Subcutaneous adipose tissue (tissue), 3 donors: ENCODE data around the gene DOC2B.

DNA sequence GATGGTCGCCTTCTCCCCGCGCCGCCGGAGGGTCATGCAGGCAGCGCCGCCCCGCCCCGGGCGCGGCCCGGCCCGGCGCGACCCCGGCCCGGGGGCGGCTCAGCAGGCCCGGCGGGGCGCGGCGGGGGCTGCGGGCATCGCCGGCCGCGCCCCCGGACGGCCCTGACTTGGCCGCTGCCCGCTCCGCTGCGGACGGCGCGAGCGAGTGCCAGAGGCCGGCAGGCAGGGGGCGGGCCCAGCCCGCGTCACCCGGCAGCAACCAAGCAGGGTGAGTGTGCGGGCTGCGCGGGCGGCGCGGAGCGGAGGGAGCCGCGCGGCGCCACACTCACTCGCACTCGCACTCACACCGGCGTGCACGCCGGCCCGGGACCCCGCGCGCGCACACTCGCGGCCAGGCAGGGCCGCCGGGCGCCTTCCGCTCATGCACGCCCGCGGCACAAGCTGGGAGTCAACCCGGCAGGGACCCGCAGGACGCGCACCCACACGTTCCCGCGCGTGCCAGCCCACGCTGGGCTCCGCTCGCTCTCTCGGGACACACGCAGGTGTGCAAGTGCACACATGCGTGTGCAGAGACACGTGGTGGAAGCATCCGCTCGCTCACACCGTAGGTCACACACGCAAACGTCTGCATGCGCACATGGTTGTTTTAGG is at the start of gene DOC2B:
DOC2B (minus strand) TSS at position 207 of the 651 bp plus-strand sequence.
- PRO-cap, result bidirectional peak, plus-strand start at position 288 of the sequence, minus-strand start at position 188 of the sequence; unidirectional peak, minus-strand start at position 343 of the sequence
- RAMPAGE, long total RNA, 3 experiments, result no peak in any of the 3 experiments

DNA sequence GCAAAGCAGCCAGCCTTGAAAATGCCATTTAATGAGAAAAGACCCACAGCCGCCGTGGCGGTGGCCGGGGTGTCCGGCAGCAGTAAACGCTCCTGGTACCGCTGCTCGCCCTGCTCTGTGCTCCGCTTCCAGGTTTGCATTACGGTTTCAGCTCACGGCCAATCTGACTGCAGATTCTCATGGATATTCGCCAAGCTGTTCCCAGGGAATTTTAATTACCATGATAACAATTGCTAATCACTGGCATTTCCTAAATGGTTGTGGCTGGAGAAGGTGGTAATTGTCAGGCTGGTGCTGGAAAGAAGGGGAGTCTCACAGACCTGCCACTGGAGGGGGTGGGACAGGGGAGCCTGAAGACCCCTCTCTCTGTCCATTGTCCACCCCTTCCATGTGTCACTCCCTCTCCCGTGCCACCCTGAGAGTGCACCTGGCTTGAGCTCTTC is 78.2 kb upstream of the DOC2B start:
- PRO-cap, result bidirectional peak, plus-strand start at position 243 of the sequence, minus-strand start at position 136 of the sequence
- RAMPAGE, long total RNA, 3 experiments, result start-site peak on the minus strand in 1 of 3 experiments, centred at position 121 of the sequence, 5 reads per replicate

GRCh38 chr17:338701-339535 is 13.7 kb downstream of the RPH3AL start:
- PRO-cap, result no peak
- RAMPAGE, long total RNA, 3 experiments, result no peak in any of the 3 experiments

DNA sequence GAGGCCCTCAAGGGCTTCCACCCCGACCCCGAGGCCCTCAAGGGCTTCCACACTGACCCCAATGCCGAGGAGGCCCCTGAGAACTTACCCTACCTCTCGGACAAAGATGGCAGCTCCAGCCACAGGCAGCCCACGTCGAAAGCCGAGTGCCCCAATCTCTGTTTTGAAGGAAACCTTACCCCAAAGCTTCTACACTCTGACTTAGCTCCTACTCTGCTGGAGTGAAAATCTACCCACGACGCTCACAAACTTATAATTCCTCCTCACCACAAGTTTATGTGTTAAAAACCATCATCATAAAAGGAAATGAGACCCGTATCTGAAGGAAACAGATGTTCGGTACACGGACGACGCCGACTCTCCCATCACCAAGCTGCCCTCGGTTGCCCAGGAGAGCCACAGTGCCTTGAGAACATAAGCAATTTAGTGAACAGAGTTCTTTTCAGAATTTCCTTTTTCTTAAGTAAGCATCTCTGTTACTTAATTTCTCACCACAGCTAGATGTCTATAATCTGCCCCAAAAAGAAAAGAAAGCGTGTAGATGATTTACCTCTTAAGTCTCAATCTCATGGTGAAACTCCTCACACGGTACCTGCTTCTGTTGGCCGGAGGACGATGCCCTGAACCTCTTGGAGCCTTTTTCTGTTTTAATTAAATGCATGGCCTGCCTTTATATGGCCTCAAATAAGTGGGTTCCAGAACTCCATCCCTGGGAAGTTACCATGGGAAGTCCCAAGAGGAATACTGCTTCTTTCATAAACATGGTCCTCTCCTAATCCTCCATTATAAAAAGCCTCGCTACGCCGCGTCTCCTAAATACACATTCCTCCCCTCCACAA is 4.0 kb downstream of the C17orf97 start:
- PRO-cap, result no peak
- RAMPAGE, long total RNA, 3 experiments, result no peak in any of the 3 experiments

DNA sequence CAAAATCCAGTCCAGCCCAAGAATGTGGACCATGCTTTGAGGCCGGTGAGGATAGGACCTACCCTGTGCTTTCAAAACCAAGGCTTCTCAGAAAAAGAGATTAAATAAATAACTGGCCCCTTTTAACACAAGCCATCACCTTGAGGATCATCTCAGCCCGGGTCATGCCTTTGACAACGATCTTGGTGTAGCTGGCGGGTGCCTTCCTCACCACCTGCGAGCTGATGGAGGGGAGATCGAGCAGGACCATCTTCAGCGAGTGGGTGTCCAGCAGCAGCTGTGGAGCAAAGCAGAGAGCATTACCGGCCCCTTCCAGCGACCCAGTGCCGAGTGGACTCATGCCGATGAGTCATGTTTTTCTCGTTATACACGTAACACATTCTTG is 111.3 kb downstream of the C17orf97 start:
- PRO-cap, result no peak
- RAMPAGE, long total RNA, 3 experiments, result no peak in any of the 3 experiments

- PRO-cap, result no peak
- RAMPAGE, long total RNA, 3 experiments, result no peak in any of the 3 experiments
Measured at GRCh38 chr17:522895-523314, 112.8 kb downstream of the C17orf97 start.

DNA sequence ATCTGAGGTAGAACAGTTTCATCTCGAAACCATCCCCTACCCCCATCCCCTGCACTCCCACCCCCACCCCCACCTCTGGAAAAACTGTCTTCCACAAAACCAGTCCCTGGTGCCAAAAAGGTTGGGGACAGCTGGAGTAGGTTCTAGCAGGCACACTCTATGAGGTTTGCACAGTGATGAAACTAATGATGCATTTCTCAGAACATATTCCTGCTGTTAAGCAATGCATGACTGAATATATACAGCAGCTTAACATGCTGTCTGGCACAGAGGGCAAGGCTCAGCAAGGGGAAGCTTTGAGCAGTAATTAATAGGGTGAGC is 107.9 kb downstream of the VPS53 start:
- PRO-cap, result unidirectional peak, plus-strand start at position 267 of the sequence
- RAMPAGE, long total RNA, 3 experiments, result no peak in any of the 3 experiments

DNA sequence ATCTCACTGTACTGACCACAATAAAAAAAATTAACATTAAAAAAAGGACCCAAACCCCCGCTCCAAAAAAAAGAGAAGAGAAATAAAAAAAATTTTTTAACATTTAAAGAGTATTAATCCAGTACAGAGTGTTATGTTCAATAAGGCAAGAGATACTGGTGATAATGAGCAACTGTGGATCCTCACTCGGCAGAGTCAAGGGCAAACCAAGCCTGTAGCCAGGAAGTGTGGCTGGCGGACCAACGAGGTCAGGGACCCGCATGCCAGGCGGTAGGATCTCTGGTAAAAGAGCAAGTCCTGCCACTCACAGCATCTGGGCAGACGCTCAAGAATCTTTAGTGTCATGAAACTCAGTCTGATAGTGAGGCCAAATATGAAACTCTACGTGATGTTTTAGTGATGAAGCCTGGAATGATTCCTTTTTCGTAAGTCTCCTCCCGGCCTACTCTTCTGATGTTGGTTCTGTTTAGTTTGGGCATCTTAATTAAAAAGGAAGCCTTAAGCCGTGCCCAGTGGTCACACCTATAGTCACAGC is 8.3 kb upstream of the GEMIN4 start:
- PRO-cap, result no peak
- RAMPAGE, long total RNA, 3 experiments, result no peak in any of the 3 experiments

- PRO-cap, result bidirectional peak, plus-strand start at chr17:795350, minus-strand start at chr17:795210
- RAMPAGE, long total RNA, 3 experiments, result no peak in any of the 3 experiments
Measured at GRCh38 chr17:794652-795608, 12.8 kb downstream of the MRM3 start.

GRCh38 chr17:846725-847971 is 65.0 kb downstream of the MRM3 start:
- PRO-cap, result bidirectional peak, plus-strand start at chr17:847505, minus-strand start at chr17:847208
- RAMPAGE, long total RNA, 3 experiments, result no peak in any of the 3 experiments

GRCh38 chr17:879473-880073 is 97.4 kb downstream of the MRM3 start:
- PRO-cap, result no peak
- RAMPAGE, long total RNA, 3 experiments, result no peak in any of the 3 experiments

GRCh38 chr17:901278-901866 is 78.2 kb downstream of the NXN start:
- PRO-cap, result bidirectional peak, plus-strand start at chr17:901534, minus-strand start at chr17:901462
- RAMPAGE, long total RNA, 3 experiments, result no peak in any of the 3 experiments

GRCh38 chr17:949513-950394 is 29.8 kb downstream of the NXN start:
- PRO-cap, result no peak
- RAMPAGE, long total RNA, 3 experiments, result no peak in any of the 3 experiments

DNA sequence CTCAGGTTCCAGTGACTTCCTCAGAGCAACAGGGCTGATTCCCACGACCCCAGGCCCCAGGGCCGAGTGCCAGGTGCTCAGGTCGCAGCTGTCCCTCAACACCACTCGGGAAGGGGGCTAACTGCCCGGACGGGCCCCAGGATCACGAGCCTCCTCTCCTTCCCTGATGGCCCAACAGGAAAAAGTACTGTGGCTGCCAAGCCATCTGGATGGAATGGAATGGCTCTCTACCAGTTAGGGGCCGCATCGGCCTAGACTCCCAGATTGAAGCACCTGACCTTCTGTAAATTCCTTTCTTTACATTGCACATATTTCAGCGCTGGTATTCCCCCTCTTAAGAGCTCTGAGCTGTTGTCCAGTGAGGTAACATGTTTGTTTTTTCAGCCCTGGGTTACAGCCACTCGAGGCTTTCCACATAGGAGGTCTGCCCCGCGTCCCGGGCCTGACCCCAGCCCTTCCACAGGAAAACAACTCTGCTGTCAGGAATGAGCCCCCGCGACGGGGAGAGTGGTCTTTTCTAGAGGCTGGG is 24.9 kb downstream of the NXN start:
- PRO-cap, result no peak
- RAMPAGE, long total RNA, 3 experiments, result no peak in any of the 3 experiments

- PRO-cap, result no peak
- RAMPAGE, long total RNA, 3 experiments, result no peak in any of the 3 experiments
Measured at GRCh38 chr17:1001184-1001622, 4.3 kb downstream of the TIMM22 start.

DNA sequence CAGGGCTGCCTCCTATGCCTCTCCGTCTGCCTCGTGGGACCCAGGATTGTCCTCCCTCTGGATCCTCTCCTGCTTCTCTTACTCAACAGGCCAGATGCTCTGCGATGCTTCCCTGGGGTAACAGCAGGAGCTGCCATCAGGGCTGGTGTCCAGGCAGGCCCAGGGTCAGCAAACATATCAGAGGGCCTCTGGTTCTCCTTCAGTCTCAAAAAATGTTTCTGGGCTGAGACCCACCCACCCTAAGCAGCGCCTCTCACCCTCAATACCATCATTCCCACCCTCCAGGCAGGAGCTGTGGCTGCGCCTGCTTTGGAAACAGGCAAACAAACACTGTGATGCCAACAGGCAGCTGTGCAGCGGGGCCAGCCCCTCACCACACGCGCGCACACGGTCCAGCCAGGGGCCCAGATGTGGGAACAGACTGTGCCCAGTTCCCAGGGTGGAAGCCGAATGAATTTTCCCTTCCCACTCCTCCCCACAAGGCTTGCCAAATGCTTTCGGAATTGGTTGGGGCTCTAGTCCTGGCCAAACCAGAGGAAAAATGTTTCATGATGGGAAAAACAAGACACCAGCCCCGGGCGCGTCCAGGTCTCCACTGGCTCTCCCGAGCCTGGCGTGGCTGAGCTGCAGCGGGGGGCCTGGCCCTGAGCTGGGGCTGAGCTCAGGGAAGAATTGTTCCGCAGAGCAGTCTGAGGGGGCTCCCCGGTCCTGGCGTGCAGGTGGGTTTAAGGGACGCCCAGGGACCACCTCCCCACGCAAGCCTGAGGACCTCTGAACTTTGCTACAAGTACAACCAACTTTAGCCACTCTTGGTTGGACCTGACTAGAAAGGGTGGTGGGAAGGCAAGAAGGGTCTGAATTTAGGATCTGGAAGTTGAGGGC is 11.4 kb downstream of the TIMM22 start:
- PRO-cap, result bidirectional peak, plus-strand start at position 544 of the sequence, minus-strand start at position 296 of the sequence
- RAMPAGE, long total RNA, 3 experiments, result no peak in any of the 3 experiments

GRCh38 chr17:1019095-1019989 is 22.4 kb downstream of the TIMM22 start:
- PRO-cap, result no peak
- RAMPAGE, long total RNA, 3 experiments, result no peak in any of the 3 experiments

DNA sequence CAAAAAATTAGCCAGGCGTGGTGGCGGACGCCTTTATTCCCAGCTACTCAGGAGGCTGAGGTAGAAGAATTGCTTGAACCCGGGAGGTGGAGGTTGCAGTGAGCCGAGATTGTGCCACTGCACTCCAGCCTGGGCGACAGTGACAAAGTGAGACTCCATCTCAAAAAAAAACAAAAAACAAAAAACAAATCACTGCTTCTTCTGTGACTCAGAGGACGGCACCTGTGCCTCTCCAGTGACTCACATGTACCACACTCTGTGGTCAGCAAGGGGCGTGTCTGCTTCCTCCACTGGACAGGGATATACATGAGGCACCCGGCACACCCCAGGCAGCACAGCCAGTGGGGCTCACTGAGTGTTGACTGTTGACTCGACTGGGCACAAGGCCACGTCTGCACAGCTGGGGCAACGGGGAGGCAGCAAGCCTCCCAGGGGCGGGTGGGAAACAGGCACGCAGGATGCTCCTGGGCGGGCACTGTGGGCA is 63.9 kb downstream of the TIMM22 start:
- PRO-cap, result no peak
- RAMPAGE, long total RNA, 3 experiments, result no peak in any of the 3 experiments

DNA sequence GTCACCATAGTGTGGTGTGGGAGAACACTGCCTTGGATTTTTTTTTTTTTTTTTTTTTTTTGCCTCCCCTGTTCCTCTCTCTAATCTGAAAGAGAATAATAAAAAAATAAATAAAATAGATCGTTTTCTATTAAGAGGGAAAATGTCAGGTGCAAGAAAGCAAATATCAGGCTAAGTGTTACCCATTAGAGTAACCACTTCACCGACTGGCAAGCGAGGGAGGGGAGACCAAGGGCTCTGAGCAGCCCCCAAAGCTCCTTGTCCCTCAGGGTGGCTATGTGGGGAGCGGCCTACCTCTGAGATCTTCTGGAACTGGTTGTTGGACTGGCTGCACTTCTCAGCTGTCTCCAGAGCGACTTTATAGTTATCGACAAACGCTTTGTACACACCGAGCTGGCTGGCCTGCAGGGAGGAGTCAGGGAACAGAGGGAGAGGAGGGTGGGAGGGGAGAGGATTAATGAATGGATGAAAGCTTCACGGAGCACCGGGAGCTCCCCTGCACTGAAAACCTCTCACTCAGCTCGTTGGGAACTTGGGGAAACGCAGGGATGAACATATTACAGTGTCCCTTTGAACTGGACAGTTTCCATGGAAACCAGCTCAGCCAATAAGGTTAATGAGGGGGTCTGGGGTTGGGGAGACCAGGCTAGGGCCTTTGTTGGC is 86.4 kb downstream of the TIMM22 start:
- PRO-cap, result no peak
- RAMPAGE, long total RNA, 3 experiments, result no peak in any of the 3 experiments

DNA sequence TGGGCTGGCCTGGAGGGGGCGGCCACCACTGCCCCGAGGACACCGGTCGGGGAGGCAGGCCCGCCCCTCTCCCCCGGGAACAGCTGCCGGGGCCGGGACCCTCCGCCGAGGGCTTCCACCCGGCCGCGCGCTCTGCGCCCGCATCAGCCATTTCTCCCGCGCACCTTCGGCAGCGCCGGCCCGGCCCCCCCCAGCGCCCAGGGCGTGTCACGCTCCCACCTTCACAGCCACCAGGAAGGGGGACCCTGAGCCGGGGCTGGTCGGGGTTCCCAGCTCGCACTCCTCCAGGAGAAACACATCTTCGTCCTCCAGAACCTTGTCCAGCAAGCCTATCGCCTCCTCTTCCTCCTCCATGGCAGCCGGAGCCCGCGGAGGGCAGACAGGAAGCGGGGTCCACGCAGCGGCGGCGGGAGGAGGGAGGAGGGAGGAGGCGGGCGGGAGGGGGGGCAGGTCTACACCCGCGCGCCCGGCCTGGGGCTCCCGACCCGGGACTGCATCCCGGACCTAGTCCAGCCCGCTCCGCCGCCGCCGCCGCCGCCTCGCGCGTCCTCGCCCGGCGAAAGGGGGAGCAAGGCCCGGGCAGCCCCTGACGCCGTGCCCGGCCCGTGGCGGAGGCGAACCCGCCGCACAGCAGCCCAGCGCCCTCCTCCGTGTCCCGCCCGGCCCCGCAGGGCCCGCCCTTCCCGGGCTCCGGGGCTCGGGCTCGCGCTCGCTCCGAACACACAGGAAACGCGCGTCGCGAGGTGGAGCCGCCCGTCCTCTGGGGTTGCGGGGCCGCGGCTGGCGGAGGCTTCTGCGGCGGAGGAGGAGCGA is 70.9 kb downstream of the ABR start:
- PRO-cap, result bidirectional peak, plus-strand start at position 507 of the sequence, minus-strand start at position 368 of the sequence; bidirectional peak, plus-strand start at position 725 of the sequence, minus-strand start at position 676 of the sequence
- RAMPAGE, long total RNA, 3 experiments, result start-site peak on the minus strand in 2 of 3 experiments, centred at positions 373 to 397 of the sequence, 27 to 59 reads per replicate